Neural crest cell (in vitro differentiated cells): Measurements from ENCODE around the genes DDX23 and AQP2.

DNA sequence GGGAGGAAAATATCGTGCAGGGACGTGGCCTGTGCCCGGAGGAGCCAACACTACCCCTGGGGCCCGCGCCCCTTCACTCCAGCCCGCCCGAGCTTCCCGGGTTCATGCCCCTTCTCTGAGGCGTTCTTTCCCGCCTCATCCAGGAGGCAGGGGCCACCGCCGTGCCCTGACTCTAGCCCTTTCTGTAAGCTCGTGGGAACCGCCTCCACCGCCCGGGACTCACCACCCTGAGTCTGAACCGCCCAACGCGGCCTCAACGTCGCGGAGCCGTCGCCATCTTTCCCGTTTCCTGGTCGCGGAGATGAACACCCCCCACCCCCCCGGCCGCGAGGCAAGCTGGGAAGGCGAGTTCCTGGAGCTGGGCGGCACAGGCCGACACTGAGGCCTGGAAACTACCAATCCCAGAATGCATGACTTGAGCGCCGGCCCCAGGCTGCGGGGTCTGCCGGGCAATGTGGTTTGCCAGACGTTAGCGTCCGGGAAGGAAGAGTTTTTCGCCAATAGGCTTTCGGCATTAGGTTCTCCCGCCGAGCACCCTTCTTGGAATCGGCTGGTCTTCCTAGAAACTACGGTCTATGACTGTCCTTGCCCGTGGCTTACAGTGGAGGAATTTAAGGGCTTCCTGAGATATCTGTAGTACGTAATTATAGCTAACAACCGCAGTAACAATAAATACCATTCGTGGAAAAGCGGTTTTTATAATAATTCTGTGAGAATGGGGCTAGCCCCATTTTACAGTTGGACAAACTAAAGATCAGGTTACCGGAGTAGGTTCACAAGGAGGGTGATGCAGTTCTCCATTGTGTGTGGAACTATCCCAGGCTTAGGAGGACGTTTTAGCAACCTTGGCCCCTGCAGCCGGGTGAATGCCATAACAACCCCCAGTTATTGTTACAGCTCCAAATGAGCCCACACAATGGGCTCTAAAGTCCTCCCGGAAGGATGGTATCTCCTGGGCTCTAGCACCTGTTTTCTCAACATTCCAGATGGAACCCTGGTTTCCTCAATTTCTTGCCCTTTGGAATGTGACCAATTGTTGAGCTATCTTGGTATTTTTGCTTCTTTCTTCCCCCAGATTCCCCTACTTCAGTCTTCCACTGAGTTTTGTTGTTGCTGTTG, at the start of gene DDX23:
Gene DDX23 (minus strand): TSS at position 303 of the 1,119 bp plus-strand sequence.
- PRO-cap = bidirectional peak, plus-strand start at position 507 of the sequence, minus-strand start at position 303 of the sequence

DNA sequence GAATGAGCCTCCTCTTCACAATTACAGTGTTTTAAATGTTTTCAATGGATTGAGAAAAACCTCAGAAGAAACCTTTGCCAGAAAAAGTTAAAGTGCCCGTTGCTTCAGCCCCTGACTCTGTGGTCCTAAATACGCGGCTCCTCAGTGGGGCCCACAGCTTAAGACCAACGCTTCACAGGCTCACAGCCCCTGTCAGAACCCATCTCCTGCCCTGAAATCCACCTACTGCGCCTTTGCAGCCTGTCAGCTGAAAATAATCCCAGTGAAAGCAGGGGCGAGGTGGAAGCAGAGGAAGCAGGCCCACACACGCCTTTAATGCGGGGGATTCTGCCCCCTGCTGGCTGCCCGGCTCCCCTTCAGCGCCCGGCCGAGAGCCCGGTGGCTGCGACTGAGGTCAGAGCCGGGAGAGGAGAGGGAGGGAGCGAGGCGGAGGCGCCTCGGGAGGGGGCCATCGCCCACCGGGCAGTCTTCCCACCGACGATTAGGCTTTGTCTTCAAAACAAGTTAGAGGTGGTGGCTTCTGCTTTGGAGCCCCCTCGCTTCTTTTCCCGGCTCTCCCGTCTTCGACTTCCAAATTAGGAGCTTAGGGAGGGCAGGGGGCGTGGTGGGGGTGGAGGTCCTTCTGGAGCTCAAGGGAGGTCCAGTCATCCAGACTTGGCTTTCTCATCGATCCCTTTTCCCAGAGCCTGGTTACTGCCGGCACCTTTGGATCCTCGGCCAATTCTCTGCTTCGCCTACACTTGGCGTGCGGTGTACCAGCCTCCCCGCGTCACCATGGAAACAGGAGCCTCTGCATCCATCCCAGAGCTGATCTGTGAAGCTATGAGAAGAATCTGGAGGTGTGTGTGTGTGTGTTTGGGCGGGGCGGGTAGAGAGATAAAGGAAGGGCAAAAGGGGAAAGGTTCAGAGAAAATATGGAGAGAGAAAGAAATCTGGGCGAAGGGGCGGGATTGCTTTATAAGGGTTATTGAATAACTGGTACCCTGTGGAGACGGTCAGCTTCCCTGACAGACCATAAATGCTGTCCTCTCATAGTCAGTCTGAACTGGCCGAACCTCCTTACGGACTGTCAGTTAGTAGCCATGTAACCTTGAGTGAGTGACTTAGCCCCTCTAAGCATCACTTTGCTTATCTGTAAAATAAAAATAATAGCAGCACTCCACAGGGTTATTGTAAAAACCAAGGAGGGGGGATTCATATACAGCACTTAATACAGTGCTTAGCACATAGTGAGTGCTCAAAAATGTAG, 13.0 kb upstream of the CCDC65 start:
- PRO-cap = bidirectional peak, plus-strand start at position 477 of the sequence, minus-strand start at position 229 of the sequence; unidirectional peak, minus-strand start at position 727 of the sequence

- PRO-cap = no peak
Measured at GRCh38 chr12:48933750-48934614, 8.7 kb upstream of the FKBP11 start.

DNA sequence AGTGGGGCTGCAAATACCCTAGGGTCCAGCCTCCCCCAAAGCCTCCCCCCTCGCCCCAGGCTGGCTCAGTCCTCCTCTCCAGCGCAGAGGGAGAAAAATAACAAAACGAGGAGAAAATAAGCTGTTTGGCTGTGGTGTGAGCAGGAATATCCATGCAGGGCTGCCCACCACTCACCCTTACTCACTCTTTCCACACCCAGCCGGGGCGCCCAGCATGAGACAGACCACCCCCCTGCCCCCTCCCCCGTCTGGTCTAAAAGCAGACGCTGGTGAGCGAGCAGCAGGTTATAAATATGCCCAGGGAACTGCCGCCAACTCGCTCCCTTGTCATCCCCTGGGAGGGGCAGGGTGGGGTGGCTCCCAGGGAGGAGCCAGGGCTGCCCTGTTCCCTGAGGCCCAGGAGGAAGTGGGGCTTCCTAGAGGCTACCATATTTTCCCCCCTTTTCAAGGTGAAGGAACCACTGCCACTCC, 7.4 kb downstream of the WNT1 start:
- PRO-cap = no peak

- PRO-cap = no peak
Measured at GRCh38 chr12:49129698-49130026, 1.5 kb downstream of the TUBA1B start.

DNA sequence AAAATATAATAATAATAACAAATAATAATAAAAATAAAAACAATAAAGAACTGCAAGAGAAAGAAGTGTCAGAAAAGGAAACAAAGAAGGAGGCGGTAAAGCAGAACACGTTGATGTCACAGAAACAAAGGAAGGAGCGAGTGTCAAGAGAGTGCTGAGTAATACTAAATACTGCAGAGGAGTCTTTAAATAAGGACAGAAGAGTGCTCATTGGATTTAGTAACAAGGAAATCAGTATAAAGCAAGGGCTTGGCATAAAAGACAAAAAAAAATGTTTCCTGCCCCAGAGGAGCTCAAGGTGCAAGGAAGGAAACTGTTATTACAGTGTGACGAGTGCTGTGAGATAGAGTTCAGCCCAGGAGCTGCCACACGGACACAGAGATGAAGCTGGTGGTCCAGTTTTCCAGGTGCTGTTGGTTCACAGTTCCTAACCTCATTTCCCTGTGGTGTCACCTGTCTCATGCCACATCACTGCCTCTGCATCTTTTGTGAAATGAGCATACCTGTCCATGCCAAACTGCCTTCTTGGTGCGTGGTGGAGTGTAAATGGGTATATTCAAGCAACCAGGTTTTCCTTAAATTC, 8.4 kb upstream of the TUBA1A start:
- PRO-cap = no peak

DNA sequence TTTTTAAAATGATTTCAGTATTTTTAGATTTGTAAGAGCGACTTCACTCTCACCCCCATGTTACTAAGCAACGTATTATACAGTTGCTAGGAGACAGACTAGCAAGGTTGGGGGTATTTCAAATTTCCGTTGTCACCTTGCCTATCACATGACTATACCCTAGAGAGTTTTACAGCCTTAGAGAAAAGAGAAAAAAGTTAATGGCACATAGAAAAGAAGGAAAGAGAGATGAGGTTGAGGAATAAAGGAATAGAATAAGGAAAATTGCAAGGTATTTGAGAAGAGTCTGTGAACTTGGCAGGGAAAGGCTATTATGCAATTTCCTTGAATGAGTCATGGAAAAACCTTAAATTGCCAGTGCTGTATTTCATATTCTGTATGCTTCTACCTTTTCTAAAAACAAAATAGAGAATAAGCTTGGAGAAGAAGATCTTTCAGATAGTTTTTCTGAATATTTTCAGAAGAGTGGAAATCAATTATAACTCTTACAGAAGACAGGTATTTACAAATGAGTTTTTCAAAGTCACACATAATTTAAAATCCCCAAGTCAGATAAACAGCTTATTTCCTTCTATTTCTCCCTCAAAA, 12.4 kb upstream of the TUBA1A start:
- PRO-cap = no peak

DNA sequence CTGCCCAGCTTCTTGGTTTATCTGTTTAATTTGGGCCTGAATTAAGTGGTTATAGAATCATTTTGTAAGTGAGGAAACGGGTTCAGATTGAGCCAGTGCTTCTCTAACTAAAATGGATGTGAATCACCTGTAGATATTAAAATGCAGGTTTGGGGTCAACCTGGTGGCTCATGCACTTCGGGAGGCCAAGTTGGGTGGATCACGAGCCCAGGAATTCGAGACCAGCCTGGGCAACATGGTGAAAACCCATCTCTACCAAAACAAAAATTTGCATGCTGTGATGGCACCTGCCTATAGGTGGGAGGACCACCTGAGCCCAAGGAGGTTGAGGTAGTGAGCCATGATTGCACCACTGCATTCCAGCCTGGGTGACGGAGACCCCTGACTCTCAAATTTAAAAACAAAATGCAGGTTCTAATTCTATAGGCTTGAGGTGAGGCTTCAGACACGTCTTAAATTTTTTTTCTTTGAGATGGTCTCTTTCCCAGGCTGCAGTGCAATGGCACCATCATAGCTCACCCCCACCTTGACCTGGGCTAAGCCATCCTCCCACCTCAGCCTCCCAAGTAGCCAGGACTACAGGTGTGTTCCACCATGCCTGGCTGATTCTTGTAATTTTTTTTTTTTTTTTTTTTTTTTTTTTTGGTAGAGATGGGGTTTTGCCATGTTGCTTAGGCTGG, 8.9 kb downstream of the TUBA1C start:
- PRO-cap = no peak

DNA sequence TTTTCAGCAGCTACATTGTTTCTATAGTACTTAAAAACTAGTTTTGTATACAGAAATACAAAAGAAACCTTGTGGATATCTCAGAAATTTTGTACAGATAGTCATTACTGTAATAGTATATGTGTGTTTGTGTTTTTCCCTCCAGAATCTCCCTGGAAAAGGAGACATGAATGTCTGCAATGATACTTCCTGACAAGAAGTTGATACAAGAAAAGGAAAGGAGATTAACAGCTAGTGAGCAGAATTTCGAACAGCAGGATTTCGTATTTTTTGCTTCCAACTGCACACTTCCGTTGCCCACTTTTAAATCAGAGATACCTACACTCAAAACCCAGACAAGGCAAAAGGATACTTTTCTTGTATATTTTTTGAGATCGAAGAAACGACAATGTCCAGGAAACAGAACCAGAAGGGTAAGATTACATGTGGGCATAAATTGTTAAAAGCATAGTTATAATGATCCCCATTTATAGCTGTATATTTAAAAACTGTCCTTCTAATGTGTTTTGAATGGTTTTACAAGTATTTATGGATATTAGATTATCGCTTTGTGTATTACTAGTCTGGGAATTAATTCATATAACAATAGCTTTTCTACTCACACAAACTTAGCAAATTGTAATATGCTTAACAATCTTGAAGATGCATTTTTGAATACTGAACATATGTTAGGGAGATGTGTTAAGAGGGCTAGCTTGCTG, 78.1 kb upstream of the KCNH3 start:
- PRO-cap = no peak

GRCh38 chr12:49555897-49556301, 12.0 kb downstream of the MCRS1 start:
- PRO-cap = no peak

DNA sequence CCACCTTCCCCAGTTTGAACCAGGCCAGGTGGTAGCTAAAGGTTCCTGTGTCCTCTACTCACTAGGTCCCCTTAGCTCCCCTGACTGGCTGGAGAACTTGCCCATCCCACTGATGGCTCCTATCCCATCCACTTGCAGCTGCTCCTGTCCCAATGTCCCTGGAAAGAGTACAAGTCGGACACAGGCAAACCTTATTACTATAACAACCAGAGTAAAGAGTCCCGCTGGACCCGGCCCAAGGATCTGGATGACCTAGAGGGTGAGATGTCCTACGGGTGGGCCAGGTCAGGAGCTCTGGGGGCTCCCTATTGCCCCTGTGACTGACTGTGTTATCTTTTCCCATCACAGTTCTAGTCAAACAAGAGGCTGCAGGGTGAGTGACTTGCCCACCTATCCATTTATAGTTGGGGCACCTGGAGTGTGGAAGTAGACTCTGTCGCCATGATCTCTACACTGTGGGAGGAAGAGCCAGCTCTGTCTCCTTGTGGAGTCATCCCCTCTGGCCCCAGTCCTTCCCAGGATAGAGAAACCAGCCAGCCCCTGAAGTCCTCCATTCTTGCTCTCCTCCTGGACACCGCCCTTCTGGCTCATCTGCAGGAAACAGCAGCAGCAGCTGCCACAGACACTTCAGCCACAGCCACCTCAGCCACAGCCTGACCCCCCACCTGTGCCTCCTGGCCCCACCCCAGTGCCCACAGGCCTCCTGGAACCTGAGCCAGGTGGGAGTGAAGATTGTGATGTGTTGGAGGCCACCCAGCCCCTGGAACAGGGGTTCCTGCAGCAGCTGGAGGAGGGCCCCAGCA, 10.1 kb downstream of the PRPF40B start:
- PRO-cap = no peak

DNA sequence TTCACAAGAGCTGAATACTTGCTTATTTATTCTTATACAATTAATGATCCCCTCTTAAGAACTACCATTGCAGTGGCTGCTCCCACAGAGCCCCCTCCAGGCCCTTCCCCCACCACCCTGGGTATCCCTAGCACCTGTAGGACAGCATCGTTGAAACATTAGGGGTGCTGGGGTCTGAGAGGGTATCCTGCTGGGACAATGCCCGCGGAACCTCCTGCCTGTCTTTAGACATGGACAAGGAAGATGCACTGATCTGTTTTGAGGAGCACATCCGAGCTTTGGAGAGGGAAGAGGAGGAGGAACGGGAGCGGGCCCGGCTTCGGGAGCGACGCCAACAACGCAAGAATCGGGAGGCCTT, 13.1 kb downstream of the PRPF40B start:
- PRO-cap = no peak

GRCh38 chr12:49640131-49640729, 16.9 kb downstream of the PRPF40B start:
- PRO-cap = no peak

DNA sequence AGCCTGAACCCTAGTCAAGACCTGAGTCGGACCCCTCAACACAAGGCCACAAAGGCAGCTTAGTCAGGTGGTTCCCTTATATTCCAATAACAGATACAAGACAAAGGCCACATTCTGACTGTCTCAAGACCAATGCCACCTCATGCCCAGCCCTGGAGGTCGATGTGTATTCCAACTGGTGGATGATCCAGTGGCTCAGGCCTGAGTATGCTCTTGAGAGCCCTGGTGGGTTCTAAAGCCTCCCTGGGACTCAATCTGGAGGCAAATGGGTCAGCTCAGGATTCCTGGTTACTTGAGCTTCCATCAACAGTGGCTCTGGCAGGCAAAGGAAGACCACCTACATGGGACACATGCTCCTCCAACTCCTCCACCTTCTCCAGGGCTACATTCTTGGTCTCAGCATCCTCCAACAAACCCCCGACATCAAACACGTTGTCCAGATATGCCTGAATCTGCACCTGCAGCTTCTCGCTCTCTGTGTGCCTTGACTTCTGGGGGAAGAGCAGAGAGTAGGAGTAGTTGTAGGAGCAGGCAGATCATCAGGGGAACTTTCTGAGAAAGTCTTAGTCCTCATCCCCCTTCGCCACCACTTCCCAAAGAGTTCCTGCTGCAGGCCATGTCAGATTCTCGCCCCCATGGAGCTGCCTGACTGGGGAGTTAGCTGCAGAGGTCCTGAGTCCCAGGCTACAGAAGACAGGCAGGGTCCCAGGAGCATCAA, 30.2 kb downstream of the PRPF40B start:
- PRO-cap = no peak

DNA sequence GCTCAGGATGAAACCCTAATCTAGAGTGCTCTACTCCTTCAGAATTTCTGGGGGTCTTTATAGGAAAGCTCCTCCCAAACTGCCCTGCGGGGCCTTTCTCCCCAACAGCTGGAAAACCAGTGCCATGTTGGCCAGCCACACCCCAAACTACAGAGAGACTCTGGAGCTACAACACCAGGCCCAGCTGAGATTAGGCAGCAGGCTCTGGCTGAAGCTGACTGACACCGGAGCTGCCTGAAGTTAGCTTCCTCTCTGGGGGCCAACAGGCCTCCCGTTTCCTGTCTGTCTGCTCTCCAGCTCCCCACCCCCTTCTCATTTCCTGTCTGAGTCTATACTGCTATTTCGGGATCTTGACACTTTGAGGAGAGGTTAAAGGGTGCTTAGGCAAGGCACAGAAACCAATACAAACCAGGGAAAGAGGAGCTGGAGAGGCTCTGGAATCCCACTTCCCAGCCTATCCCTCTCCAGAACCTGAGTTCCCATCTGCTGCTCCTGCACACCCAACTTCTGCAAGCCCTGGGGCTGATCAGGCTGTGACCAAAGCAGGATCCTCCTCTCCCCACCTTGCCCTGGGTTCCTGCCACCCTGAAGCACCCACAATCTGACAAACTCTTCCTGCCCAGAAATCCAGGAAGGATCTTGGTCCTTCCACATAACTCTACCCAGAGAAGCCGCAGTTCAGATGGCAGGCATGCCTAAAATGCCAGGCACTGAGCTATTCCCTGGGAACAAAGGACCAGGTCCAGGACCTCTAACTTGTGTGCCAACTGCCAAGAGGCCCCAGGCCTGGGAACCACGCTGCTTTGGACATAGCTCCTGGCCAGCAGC, 39.7 kb downstream of the PRPF40B start:
- PRO-cap = bidirectional peak, plus-strand start at position 445 of the sequence, minus-strand start at position 220 of the sequence

DNA sequence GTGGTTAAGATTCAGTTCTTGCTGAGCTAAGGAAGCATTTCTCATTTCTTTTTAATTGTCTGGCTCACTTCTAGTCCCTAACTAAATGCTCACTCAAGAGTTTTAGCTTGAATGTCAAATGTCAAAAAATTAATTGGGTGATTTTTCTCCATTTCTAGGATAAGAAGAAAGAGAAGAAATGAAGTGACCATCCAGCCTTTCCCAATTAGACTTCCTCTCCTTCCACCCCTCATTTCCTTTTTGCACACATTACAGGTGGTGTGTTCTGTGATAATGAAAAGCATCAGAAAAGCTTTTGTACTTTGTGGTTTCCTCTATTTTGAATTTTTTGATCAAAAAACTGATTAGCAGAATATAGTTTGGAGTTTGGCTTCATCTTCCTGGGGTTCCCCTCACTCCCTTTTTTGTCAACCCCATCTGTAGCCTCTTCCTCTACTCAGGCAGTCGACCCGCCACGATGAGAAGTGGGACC, 21.4 kb downstream of the TMBIM6 start:
- PRO-cap = no peak

- PRO-cap = no peak
Measured at GRCh38 chr12:49820872-49821376, 7.3 kb downstream of the NCKAP5L start.

- PRO-cap = no peak
Measured at GRCh38 chr12:49950535-49951060, at the start of gene AQP2. Gene AQP2, plus strand, starts transcription at chr12:49950737.

DNA sequence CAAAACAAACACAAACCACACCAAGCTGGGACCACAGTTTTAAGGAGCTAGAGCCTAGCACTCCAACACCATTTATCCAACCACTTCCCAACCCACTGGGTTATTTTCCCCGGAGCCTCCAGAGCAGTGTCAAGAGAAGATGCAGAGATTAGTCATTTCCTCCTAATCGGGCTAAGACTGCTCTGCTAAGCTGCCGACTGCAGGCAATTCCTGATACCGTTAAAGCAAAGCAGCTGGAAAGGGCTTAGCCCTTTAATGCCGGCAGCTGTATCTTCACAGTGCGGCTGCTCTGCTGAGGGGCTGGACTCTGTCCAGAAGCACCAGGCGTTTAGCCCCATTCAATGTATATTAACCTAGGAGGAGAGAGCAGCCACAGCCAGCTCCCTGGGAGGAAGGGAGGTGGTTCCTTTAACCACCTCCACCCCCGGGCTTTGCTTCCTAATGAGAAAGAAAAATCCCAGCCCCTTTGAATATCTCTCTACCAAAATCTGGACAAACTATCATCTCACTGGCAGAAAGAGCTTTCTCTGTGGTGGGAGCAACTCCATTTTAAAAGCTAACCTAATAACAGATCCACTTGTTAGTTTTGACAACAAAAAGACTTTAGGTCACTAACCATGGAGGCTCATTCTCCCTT, 11.2 kb downstream of the AQP6 start:
- PRO-cap = no peak

GRCh38 chr12:50032644-50033750, 7.7 kb upstream of the RACGAP1 start:
- PRO-cap = no peak